Measurements from ENCODE around the gene LOX.

DNA sequence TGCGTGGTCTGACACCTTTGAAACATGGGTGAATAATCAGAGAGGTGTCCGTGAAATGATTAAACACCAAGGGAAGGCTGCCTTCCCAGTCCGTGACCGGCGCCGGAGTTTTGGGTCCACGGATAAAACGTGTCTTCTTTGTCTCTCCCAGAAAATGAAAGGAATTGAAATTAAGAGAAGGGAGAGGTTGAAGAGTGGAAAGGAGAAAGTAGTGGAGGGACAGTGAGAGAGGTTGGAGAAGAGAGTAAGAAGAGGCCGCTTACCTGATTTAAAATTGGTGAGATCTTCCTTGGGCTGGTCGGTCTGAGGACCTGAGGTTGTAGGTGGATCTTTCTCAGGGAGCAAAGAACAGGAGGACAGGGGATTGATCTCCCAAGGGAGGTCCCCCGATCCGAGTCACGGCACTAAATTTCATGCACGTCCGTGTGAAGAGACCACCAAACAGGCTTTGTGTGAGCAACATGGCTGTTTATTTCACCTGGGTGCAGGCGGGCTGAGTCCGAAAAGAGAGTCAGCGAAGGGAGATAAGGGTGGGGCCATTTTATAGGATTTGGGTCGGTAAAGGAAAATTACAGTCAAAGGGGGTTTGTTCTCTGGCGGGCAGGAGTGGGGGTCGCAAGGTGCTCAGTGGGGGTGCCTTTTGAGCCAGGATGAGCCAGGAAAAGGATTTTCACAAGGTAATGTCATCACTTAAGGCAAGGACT lies 238.6 kb downstream of the PRR16 start:
- PRO-cap, result no peak

GRCh38 chr5:122077752-122078756 lies at the start of gene LOX:
Gene LOX (minus strand): TSS chr5:122078259.
- PRO-cap, result unidirectional peak, minus-strand start at chr5:122078259

GRCh38 chr5:122126778-122127010 lies 2.7 kb upstream of the ZNF474 start:
- PRO-cap, result no peak

DNA sequence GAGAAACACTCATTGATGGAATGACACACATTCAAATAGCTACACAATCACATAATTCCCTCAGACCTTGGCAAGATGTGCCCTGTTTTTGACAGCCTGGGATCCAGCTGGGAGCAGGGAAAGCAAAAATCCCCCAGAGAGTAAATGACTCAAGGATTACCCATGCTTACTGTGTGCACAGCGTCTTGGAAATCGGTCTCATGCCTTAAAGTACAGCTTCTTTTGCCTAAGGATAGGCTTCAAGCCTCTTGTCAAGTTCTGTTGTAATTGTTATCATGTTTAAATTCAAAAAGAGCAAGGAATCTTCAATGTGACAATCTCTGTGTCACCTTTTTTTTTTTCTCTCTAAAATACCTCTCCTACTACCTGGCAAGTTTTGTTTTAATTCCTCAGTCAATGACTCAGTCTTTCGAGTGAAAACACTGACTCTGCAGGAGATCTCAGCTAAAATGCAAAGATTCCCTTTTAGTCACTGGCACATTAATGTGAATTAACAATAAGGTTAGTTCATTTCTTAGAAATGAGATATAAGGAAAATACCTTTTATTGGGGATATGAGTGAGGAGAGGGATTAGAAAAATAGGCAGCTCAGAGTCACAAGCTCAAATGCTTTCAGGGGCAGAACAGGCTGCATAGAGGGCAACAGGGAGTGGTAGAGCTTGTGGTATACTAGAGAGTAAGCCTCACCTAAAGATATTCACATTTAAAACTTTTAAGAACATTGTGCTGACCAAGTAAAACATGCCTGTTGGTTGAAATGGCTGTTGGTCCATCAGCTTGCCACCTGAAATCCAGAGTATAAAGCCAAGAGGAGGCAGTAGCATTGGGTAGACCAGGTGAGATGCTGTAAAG lies 3.9 kb downstream of the ENSG00000250803 start:
- PRO-cap, result no peak

GRCh38 chr5:122775813-122776291 lies 972 bp downstream of the SNX2 start:
- PRO-cap, result no peak

DNA sequence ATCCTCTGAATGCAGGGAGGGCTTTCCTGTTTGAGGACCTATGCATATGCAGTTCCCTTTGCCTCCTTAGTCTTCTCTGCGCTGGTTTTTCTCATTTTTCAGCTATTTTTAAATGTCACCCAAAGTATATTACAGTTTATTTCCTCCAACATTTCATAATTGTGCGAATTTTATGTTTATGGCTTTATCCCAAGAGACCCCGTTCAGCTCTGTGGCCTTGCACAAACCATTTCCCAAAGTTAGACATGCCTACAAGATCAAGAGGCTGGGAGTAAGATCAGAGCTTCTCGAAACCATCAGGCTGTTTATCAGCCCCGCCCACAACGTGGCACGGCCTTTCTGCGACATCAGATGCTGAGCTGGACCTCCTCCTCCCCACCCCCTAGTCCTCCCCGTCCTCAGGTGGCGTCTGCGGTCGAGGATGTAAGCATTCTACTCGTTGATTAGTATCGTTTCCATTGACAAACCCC lies 1.4 kb downstream of the PPIC start:
- PRO-cap, result no peak

- PRO-cap, result no peak
Measured at GRCh38 chr5:123349923-123350278, 73.3 kb downstream of the CEP120 start.

DNA sequence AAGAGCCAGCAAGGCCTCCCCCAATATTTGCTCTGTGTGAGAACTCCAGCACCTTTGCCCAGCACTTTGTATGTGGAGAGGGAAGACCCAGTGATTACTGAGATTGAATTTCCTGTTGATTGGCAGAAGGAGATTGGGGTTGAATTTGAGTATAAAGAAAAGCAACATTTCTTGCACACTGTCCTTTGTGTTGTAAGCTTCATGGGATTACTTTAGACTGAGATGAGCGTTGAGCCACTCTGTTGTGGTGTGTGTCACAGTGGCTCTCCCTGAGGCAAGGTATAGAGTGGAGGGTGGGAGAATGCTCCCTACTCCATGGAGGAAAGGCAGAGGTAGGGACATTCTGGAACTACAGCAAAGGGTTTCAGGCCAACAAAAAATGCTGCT lies 5.9 kb upstream of the CEP120 start:
- PRO-cap, result no peak

DNA sequence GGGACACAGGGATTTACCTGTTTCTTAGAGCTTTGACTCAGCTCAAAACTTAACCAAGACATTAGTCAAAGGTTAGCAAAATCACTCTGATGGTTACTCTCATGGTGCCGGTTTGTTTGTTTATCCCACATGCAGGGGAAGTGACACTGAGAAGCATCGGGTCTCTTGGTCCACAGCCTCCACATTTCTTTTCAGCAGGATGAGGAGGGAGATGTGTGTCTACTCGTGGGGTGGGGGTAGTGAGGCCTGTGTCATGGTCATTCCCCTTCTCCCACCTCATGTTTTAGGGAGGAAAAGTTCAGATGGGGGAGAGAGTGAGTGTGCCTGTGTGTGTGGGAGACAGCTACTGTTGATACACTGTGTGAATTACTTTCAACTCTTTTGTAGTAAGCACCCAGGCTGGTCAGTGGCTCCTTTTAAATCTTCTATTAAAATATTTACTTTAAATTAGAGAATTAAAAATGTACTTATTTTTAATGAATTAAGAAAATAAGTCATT lies 1.2 kb downstream of the CSNK1G3 start:
- PRO-cap, result unidirectional peak, minus-strand start at position 192 of the sequence

GRCh38 chr5:123603356-123604125 lies 91.6 kb downstream of the CSNK1G3 start:
- PRO-cap, result no peak

GRCh38 chr5:123654765-123655240 lies 142.8 kb downstream of the CSNK1G3 start:
- PRO-cap, result no peak

DNA sequence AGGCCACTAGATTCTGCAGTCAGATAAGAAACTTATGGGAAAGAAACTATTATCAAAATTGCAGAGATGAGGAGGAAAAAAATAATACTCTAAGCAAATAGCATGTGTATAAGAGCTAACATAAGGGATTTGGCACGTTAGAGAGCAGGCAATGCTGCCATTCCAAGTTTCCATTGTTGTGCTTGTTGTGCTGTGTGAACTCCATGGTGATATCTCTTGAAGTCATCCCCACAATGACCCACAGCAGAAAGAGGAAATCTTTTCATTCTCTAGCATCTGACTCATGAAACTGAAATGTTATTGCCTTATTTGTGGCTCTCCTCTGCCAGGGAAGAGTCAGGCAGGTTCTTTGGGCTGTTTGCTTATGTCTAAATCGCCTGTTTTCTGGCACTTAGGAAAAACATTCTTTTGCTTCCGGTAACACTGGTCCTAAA lies 188.6 kb downstream of the CSNK1G3 start:
- PRO-cap, result no peak

DNA sequence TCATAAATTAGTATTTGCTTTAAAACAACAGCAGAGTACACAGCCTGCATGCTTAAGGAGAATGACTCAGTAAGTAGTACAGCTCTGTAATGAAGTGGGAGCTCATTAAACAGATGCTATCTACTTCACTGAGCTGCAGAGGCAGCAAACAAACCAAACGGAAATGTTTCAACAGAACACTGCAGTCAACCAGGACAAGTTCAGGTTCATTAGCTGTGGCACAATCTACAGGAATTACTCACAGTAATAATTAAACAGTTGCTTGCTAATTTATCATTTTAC lies 302.3 kb downstream of the CSNK1G3 start:
- PRO-cap, result no peak

DNA sequence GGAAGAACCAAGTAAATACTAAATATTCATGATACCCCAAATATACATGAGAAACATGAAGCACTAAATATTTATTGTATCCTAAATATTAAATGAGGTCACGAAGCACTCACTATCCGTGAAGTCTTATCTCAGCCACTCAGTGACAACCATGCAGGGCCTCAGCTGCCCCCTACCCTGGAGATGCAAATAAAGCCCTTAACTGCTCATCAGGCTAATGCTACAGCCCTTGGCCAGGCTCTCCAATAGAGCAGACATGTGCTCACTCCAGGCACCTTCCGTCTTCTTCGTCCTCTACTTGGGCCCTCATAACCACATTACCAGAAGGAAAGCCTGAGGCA lies 121.2 kb downstream of the ZNF608 start:
- PRO-cap, result no peak

DNA sequence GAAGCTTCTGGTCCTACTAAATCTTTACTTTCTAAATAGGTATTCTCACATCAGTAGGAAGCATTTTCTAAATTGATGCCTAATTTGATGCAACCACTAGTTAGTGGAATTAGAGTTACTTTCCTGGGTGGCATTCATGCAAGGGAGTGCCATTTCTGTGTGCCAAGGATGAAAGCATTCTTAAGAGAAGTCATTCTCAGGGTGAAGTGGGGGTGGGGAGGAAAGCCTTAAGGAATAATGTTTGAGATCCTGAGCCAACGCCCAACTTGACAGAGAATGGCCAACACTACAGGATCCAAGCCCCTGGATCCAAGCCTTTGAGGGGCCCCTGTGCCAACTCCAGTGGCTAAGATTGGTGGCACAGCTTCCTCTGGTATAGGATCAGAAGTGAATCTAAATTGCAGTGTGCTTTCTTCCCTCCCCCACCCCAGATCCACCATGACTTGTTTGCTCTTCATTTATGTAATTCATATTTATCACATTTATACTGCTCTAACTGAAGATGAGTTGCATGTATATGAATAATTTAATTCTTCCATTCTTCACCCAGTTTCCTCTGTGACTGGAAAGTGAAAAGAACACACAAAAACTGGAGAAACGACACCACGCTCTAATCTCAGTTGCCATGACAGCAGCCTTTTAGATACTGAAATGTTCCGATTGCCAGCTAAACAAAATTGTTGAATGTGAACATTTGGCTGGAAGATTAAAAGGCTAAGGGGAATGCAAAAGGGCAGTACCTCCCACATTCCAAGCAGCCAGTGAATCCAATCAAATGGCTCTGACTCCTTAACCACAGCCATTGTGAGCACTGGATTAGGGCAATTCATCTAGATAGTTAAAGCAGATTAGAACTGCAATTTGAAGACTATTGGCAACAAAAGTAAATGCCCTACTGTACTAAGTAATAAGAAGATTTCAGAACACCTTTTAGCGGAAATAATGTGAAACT lies 4.5 kb downstream of the ZNF608 start:
- PRO-cap, result no peak

DNA sequence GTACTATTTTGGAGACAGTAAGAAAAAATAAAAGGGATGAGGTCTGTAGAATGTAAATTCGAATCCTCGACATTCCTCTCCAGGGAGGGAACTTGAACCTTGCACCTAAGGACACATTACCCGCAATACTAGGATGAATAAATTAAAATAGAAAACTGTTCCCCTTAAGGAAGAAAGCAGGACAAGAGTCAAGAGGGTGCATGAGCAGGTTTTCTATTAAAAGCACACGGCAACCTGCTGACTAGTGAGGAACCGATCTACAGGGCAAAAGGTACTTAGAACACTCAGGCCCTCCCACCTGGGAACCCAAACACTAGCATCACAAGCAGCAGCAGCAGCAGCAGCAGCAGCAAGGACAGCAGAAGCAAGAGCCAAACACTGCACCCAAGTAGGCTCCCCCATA lies 2.9 kb downstream of the ZNF608 start:
- PRO-cap, result no peak

DNA sequence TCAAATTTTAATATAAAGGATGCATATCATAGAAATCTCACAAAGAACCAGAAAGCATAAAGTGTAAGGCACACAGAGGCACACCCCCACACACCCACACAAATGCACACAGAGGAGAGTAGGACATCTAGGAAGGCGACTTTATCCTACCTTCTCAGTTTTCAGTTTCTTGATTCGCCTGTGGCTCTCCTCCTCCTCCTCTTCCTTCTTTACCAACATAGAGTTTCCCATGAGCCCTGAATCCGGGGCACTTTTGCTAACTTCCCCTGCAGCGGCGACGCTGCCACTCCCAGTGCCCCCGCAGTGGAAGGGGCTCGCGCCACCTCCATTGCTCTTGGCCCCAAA lies 2.5 kb downstream of the ZNF608 start:
- PRO-cap, result no peak

DNA sequence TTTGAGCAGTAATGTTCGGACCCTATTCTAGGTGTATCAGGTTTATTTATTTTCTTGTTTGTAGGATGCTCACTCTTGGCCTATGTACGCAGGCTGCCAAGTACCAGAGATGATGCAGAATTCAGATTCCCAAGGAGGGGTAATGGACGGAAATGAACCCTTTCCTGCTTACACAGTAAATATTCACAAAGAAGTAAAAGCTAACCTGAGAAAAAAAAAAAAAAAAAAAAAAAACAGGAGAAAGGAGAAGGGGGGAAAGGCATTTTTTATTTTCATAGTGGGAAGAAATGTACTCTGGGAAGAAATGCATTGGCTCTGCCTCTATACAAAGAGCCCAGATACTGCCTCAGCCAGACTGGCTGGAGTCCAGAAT lies 124.7 kb upstream of the ZNF608 start:
- PRO-cap, result unidirectional peak, minus-strand start at position 223 of the sequence

DNA sequence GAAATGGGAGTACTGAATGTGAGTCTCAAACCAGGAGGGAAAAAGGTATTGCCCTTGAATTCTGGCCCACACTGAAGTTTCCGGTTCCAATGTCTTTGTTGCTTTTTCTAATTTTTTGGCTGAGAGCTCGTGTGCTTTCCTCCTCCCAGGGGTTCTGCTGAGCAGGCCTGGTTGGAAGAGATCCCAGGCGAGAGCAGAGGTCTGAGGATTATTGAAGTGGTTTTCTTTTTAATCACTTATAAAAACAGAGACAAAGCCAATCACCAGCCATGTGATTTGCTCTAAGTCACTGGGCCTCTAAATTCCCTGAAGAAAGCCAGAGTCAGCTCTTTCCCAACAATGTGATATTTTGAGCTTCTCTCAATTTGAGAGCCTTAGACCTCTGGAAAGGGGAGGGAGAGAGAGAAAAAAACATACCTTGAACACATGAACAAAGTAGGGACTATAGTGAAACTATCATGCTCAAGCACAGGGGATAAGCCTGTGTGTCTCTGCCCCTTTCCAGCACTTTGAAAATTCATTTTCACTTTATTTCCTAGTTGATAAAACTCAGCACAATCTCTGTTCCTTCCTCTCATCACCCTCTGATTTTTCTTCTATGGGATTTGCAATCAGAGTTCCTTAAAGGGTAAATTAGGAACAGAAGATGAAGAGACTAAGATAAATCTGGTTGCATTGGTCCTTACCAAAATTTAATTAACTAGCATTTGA lies 420.7 kb upstream of the GRAMD2B start:
- PRO-cap, result no peak

DNA sequence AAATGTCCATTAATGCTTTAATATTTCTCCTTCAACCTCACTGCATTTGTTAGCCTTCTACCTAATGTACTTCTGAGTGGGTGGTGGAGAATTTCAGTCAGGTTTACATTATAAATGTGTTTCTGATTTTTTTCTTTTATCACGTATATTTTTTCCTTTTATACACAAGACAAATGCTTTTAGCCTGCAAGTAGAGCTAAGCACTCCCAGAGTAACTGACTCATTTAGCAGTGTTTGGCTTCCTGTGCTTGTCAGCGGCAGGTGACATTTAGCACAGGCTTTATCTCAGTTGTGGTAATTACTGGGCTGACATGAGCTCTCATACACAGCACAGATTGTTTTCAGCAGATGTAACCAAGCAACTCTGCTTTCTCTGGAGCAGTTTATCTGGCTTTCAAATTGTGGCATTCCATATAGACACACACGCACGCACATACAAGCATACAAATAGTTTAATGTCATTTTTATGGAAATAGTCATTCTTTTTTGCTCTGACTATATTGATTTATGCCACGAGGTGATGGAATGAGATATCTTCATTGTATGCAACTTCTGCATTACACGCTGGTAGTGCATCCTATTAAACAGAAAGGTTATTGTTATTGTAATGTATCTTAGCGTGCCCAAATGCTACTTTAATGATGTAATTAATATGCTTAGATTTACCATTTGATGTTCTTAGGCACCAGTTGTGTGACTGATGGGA lies 379.1 kb upstream of the GRAMD2B start:
- PRO-cap, result no peak

All from penis (tissue), 1 donor.